Gallbladder (tissue), 1 donor: ENCODE measurements around a stretch of chr21.

DNA sequence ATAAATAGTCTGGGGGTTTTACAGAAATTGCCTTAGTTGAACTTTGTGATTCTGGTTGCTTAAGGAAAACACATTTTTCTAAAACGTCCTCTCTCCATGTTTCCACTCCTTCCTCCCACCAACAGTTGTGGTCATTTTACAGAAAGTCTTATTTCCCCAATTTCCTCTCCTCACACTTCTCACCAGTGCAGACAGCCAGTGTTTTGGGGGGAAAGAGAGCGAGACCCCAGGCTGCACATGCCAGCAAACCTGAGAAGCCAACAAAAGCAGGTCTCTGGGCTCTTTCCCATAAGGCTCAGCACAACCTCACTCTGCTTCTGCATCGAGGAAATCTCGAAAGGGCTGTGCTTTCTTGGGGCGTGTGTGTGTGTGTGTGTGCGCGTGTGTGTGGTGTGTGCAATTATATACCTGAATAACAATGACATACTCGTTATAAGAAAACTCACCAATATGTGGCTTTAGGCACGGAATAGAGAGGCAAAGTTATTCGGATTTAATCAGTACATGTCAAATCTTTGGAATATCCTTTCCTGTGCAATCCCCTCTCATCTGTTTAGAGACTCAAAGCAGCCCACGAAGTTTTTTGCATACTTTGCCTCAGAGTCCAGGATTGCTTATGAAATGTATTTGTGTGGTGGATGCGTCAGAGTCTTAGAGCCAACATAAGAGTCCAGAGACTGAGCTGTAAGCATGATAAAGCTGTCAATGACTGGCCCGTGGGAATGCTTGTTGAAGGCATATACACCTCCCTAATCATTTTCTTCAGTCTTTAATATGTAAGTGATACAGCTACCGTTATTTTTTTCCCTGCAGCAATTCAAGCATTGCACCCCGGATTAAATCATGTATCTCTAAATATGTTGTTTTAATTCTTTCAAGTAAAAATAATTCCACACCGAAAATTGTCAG, 2.1 kb downstream of the KCNJ15 start:
- PRO-cap: no peak

DNA sequence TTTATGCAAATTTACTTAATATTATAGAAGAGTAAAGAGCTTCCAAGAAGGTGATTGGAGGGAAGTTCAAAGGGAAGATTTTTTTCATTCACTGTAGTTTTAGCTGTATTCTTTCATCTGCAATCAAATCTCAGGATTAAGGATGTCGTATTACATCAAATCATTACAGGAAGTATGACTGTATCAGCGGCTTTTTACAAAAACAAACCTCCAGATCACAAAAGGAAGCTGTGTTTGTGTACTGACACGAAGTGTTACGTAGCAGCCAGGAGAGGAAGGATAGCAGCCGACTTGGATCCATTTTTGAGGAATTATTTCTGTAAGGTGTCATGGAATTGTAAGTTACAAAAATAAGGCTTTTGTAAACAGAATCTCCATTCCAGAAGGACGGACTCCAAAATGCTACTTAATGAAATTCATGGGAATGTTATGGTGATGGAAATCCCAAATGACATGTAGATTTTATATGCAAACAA, 49.7 kb downstream of the KCNJ15 start:
- PRO-cap: no peak

- PRO-cap: no peak
Observed at GRCh38 chr21:38435013-38435524, 63.2 kb downstream of the ERG start.

DNA sequence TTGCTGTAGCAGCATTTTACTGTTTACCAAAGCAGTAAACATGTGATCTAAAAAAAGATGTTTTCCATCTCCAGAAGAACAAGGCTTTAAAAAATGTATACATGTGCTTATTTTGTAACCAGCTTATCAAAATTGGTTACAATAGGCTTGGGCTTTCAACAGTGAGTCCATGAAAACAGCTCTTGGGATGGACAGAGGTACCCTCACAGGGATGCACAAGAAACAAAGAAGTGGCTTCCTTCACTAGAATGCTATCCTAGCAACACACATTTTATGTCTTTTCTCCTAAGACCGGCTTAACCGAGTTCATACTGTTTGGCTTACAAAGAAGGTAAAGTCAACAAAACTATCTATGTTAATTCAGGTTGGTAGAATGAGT, 9.1 kb downstream of the ERG start:
- PRO-cap: no peak

- PRO-cap: no peak
Observed at GRCh38 chr21:38495696-38496271, 2.5 kb downstream of the ERG start.

- PRO-cap: no peak
Observed at GRCh38 chr21:38740258-38740479, 65.6 kb upstream of the ETS2 start.

- PRO-cap: unidirectional peak, plus-strand start at chr21:38804781; bidirectional peak, plus-strand start at chr21:38805203, minus-strand start at chr21:38805023
Observed at GRCh38 chr21:38804363-38805412, 1.0 kb upstream of the ETS2 start.

DNA sequence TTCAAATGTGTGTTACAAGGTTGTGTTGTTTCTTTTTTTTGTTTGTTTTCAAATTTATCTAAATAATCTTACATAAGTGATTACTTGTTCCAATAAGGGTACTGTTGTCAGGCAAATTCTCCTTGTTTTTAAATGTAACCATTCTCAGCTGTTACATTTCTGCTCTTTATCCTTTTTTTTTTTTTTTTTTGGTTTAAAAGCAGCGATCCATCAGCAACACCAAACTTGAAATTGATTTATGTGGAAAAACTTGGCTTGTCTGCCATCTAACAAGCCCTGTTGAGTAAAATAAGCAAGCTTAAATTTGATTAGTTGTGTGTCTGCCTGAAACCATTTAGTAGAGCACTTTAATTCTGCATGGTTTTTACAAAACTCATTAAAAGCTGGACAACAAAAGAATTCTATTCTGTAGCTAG, 1.5 kb downstream of the ETS2 start:
- PRO-cap: no peak

GRCh38 chr21:38821912-38822371, 16.2 kb downstream of the ETS2 start:
- PRO-cap: no peak

- PRO-cap: no peak
Observed at GRCh38 chr21:38897411-38897915, 91.7 kb downstream of the ETS2 start.

GRCh38 chr21:38925727-38926577, 120.2 kb downstream of the ETS2 start:
- PRO-cap: bidirectional peak, plus-strand start at chr21:38926070, minus-strand start at chr21:38926132

DNA sequence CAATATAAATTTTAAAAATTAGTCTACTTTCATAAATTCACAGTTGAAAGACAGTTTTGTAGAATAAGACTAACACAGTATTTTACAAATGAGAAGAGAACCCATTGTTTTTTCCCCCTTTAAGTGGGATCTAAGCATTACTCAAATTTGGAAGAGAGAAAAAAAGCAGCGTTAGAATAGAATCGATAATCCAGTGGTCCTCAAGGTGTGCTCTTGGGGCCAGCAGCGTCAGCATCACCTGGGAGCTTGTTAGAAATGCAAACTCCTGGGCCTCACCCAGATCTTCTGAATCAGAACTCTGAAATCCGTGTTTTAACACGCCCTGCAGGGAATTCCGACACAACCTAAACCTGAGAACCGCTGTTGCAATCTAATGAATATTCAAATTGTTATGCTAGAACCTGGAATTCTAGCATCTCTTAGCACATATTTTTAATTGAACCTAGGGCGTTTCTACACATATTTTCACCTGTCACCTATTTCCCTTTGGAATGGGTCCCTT, 175.8 kb downstream of the PSMG1 start:
- PRO-cap: no peak

- PRO-cap: no peak
Observed at GRCh38 chr21:39098034-39098486, 85.2 kb downstream of the PSMG1 start.

- PRO-cap: no peak
Observed at GRCh38 chr21:39124821-39125371, 58.4 kb downstream of the PSMG1 start.

DNA sequence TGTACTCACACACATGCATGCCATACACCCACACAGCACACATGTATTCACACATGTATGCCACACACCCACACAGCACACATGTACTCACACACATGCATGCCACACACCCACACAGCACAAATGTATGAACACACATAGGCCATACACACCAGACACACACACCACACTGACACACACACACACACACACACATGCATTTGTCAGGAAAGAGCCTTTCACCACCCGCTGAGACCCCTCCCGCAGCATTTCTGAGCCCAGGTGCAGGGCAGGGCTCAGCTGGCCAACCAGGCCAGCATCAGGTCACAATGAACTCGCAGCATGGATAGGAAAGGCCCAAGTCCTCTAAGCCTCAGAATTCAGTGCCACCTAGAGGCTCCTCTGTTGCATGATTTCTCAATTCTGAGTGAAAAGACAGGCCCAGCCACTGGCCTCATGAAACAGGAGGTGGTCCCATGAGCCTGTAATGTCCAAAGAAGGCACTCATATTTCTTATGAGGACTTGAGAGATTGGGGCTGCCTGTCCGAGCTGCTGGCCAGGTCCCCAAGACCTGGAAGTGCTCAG, 57.4 kb downstream of the PSMG1 start:
- PRO-cap: no peak

DNA sequence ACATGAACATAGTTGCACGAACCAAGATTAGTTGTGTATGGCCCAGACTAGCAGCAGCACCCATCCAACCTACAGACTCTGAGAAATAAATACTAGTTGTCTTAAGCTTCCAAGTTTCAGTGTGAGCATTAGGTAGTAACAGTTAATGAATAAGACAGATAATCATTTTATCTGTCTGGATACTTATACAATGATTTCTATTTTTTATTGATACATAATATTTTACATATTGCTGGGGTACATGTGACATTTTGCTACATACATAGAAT, 18.0 kb downstream of the PSMG1 start:
- PRO-cap: no peak

- PRO-cap: no peak
Observed at GRCh38 chr21:39182681-39183089, 566 bp downstream of the PSMG1 start.

DNA sequence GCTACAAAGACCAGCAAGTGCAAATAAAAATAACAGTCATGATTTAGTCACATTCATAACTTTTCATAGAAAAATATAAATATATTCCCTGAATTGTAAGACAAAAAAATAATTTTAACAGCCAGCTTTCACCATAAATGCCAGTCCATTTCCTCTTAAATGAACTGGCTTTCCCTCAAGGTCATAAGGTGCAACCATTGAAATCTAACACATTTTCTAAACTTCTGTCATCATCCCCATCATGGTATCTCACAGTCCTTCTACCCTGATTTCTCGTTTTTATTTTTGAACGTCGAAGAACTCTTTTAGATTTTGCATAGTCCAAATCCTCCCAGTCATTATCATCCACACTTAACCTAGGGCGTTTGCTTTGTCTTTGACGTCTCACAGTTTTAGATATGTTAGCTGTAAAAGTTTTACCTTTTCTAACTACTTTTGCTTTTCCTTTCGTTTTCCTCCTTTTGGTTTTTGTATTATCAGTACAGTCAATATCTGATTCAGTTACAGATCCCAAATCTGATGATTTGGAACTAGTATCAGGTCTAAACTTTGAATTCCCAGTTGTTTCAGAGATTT, 12.9 kb upstream of the PSMG1 start:
- PRO-cap: no peak

DNA sequence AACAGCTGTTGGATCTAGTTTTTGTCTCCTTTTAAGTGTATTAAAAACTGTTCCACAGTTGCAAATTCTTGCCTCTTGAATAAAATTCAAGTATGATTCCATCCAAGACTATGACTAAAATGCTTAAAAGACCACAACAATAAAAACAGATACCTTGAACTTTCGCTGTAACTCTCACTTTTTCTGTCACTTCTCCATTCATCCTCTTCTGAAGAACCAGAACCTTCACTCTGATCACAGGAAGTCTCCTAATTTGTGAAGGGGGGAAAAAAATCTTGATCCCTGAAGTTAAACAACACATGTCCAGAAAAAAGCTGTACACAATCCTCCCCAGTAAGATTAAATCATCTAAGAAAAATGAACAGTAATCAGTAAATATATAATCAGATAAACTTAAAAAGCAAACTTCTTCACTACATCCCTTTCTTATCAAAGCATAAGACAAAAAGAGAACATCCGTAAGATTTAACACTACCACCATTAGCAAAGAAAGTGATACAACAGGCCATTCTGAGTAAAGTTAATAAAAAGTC, 55.1 kb upstream of the PSMG1 start:
- PRO-cap: no peak

- PRO-cap: no peak
Observed at GRCh38 chr21:39388549-39388883, 8.4 kb downstream of the GET1 start.